Myometrial cell (primary cell): ENCODE results near the gene GSDME.

DNA sequence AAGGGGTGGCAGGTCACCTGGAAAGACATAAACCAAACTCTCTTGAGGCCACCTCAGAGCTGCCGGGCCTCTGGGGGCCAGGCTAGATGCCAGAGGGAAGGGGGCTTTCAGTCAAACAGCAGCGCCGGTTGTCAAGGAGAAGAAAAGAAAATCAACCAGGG lies 38.0 kb downstream of the GSDME start:
- RAMPAGE, long total RNA: no peak

DNA sequence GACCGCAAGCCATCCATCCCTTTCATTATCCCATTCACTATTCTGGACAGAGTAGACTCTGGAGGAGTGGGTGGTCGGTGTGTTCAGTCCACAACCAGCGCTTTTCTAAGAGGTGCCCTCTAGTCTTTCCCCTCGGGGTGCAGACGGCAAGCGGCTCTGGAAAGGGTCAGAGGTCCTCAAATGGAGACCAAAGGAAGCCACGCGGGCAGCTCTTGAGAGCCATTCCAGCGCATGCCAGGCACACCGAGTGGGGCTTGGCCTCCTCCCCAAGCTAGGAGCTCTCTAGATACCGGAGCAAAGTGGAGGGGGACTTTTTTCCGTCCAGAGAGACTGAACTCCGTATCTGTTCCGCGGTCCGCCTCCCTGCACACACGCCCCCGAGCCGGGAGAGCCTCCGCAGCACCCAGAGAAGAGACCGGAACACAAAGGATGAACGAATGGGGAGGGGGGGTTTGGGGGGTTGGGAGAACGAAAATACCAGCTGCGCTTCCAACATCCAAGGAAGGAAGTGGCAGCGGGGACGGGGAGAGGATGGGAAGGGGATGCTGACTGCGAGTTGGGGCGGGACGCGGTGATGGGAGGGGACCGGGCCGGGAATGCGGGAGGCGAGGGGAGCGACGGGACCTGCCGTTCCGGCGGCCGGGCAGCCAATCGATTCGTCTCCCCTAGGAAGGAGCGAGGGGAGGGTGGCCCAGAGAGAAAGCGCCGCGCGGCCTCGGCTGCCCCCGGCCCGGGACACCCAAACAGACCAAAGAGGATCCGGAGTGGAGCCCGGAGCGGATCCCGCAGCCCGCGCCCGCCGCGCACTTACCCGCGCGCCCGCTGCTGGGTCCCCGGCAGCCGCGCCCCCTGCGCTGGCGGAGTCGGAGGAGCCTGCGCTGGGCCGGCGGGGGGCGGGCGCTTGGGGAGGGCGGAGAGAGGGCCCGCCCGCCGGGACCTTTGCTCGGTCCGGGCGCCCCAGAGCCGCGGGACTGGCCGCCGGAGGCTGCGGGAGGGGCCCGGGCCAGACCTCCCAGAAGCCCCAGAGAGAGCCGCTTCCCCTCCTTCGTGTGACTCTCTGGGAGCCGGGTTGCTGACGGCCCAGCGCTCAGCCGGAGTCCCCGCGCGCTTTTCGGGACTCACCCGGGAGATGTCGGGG lies at the start of gene GSDME:
Gene GSDME (minus strand): TSS at position 880 of the 1,138 bp plus-strand sequence.
- RAMPAGE, long total RNA: start-site peak on the minus strand centred at position 847 of the sequence, 26 bp wide, 187 and 92 reads in 2 replicates

DNA sequence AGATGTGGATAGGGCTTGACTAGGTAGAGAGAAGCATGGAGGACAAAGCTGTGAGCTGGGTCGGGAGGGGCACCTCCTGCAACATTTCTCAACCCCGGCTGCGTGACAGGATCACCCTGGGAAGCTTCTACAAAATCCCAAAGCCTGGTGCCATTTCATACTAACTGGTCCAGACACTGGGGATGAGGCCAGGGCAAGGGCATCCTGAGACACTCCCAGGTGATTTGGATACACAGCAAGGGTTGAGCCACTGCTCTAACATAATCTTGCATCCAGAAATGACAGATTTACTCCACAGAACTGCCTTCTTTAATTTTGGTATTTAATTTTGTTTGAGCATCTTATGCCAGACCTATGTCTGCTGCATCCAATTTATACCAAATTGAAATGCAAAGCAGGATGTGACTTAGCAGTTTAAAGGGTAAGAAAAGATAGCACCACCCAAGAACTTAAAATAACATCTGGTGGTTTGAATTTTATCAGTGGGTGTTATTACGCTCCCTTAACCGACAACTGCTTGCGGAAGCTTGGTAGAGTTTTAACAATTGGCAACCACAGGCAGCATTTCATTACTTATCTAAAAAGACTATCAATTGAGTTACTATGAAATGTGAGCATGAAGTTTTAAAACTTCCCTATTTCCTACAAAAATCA lies 69.1 kb downstream of the OSBPL3 start:
- RAMPAGE, long total RNA: no peak

DNA sequence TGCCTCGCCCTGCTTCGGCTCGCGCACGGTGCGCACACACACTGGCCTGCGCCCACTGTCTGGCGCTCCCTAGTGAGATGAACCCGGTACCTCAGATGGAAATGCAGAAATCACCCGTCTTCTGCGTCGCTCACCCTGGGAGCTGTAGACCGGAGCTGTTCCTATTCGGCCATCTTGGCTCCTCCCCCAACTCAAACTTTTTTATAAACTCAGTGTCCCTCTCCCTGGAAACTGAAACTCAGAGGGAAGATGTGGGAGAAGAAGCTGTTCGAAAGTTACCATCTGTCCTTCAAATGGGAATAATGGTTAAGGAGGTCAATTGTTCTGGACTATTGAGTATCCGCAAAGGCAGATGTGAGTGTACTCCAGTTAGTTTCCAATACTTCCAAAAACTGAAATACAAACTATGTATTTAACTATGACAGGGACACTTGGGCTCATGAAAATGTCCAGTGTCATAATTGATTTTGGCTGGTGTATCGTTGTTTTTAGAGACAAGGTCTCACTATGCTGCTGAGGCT lies 67.8 kb upstream of the OSBPL3 start:
- RAMPAGE, long total RNA: no peak

DNA sequence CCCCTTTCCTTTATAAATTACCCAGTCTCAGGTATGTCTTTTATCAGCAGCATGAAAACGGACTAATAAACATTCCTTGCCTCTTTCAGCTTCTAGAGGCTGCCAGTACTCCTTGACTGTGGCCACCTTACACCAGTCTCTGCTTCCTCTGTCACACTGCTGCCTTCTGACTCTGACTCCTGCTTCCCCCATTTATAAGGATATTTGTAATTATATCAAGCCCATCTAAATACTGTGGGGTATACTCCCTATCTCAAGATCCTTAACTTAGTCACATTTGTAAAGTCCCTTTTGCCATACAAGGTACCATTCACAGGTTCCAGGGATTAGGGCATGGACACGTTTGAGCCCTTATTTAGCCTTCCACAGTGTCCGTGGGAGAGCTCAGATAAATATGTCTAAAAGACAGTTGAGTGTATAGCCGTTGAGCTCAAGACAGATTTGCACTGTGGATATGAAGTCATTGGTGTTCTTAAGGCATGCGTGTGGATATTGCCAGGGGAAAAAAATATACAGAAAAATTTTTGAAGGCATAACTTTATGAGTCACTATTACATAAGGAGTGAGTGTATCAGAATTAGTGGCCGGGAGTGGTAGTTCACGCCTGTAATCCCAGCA lies 12.8 kb downstream of the CYCS start:
- RAMPAGE, long total RNA: no peak

DNA sequence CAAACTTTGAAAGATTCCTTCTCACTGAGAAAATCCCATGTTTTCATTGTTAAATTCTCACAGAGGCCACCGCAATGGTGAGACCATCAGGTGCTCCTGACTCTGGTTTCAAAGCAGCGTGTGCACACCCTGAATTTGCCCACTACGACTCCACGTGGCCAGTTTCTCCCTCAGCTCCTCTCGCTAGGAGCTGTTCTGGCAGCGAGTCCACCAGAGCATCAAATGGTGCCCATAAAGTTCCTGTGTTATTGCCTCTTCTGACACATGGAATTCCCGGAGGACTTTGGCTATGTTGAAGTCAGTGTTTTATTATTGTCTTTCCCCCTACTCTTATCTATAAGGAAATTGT lies 53.8 kb upstream of the NPVF start:
- RAMPAGE, long total RNA: no peak

DNA sequence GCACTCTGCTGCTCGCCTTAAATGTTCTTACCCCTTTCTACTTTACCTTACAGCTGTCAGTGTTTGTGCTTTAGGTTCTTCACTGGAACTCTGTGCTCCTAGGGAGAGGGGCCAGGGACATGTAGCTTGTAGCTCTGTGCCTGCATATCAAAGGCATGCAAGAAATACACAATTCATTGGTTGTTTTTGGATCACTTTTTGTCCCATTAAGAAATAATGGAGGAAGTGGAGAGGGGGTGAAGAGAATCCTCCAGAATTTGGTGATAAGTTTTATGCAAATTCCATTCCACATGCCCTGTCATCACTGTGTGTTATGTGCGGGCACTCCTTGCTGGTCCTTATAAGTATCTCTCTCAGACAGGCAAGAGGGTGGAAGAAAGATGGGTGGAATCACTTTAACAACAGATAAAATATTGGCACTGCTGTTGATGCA lies 375.9 kb upstream of the NFE2L3 start:
- RAMPAGE, long total RNA: no peak

- RAMPAGE, long total RNA: no peak
Observed at GRCh38 chr7:25787235-25788023, 364.6 kb upstream of the NFE2L3 start.

- RAMPAGE, long total RNA: no peak
Observed at GRCh38 chr7:25842214-25842723, 309.7 kb upstream of the NFE2L3 start.

GRCh38 chr7:25897039-25897503 lies 254.9 kb upstream of the NFE2L3 start:
- RAMPAGE, long total RNA: no peak

- RAMPAGE, long total RNA: no peak
Observed at GRCh38 chr7:26155444-26156280, 3.7 kb downstream of the NFE2L3 start.

- RAMPAGE, long total RNA: no peak
Observed at GRCh38 chr7:26179539-26180549, 20.7 kb downstream of the HNRNPA2B1 start.

- RAMPAGE, long total RNA: no peak
Observed at GRCh38 chr7:26348110-26348906, 56.6 kb downstream of the SNX10 start.

GRCh38 chr7:26363295-26363819 lies 71.7 kb downstream of the SNX10 start:
- RAMPAGE, long total RNA: no peak

DNA sequence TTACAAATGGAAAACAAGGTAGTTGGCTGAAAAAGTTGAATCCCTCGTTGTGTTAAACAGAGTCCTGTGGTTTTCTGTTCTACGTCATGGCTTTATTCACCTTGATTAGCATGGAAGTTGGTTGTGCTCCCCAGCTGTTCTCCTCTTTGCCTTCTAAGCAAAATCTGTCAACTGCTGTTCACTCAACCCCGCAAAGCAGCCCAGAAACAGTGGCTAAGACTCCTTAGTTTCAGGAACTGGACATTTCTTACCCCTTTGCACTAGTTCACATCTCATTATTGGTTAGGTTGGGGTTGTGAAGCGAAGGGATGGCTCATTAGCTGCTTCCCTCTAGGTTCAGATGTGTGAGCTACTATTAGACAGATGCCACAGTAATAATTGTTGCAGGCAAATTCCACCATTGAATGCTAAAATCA lies 129.1 kb downstream of the SNX10 start:
- RAMPAGE, long total RNA: no peak

- RAMPAGE, long total RNA: no peak
Observed at GRCh38 chr7:26658642-26658999, 205.8 kb downstream of the SKAP2 start.

- RAMPAGE, long total RNA: no peak
Observed at GRCh38 chr7:27106223-27107241, 4.0 kb upstream of the HOXA2 start.

GRCh38 chr7:27111113-27112015 lies 8.9 kb upstream of the HOXA2 start:
- RAMPAGE, long total RNA: no peak

- RAMPAGE, long total RNA: no peak
Observed at GRCh38 chr7:27129833-27130544, 568 bp downstream of the HOXA4 start.

DNA sequence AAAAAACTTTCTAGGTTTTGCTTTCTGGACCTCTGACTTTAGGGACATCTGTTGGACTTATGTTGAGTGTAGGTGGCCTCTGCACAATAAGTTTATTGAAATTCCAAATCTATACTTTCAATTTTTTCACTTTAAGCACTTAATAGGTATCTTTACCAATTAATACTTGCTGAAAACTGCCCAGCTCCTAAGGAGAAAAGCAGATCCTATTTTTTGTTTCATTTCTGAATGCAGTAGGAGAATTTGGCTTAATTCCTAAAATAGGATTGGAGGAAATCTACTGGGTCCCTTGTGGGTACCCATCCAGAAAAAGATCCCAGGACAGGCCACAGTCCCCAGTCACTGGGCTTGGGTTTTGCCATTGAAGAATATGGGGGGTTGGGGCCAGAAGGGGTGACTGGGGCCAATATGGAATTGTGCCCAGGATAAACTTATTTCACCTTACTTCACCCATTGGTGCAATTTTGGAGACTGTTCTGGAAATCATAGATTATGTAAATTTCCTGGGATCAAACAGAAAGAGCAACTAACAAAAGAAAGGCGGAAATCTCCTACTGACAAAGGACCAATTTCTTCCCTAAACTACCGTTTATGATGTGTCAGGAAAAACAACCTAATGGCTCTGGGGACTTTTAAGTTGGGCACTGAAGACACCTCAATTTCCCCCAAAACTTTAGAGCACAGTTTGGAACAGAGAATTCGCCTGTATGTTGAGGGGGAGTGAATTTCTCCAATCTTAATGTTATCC lies 5.0 kb downstream of the HOXA5 start:
- RAMPAGE, long total RNA: no peak